GM19239 (cell line): ENCODE measurements around a stretch of chr11.

DNA sequence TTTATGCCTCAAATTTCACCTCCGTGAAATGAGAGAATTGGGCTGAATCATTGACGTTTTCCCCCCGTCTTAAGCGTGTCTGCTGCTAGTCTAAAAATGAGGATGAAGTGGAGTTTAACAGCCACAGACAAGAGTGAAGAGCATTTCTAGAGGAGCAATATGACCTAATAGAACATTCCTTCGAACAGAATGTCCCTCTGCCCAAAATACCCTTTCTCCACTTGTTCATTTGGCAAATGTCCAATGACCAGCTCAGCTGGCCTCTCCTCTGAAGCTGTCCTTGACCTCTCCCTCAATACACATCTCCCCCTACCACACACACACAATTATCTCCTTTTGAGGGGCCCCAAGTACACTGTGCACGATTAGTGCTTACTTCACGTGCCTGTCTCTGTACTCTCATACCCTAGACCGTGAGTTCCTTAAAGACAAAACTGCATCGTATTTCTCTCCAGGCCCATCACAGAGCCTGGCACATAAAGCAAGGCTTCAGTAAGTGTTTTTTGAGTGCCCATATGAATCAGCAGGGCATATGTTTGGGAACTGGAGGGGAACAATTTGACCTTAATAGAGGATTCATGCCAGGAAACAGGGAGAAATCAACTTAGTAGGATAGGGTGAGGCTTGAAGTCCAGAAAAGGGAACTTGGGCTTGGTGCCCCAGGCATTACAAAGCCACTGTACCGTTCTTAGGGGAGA lies 18.2 kb upstream of the NCAM1 start:
- RRBS, result no CpG with 5 or more reads among the region's 10 CpGs

- RRBS, result no CpG with 5 or more reads among the region's 8 CpGs
These were observed 110.2 kb upstream of the TTC12 start for GRCh38 chr11:113204238-113204480.

DNA sequence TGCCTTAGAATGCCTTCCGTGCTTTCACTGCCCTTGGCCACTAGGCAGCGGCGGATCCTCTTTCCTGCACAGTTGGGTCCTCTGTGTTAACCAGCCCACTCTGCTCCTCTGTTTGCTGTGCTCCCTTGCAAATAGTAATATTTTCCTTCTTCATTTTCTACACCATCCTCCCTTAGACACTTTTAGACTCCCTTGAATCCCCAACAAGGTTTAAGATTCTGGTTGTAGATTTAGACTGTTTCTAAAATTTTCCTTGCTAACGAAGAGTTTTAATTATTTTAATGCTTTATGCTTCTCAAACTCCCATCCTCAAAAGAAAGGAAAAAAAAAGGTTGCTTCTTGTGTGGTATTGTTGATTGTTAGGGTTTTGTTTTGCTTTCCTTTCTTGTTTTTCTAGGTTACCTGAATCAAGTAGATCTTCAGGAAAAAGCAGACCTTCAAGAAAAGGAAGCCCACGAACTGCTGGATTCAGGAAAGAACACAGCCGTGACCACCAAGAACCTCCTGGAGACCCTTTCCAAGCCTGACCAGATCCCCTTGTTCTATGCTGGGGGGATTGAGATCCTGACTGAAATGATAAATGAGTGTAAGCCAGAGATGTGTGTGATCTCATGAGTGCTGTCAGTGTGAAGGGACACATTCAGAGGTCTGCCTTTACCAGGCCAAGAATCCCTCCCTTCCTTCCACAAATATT lies 24.7 kb downstream of the TTC12 start:
- RRBS, result no CpG with 5 or more reads among the region's 6 CpGs

GRCh38 chr11:113828196-113828551 lies 47.2 kb downstream of the USP28 start:
- RRBS, result no CpG with 5 or more reads among the region's 1 CpG

DNA sequence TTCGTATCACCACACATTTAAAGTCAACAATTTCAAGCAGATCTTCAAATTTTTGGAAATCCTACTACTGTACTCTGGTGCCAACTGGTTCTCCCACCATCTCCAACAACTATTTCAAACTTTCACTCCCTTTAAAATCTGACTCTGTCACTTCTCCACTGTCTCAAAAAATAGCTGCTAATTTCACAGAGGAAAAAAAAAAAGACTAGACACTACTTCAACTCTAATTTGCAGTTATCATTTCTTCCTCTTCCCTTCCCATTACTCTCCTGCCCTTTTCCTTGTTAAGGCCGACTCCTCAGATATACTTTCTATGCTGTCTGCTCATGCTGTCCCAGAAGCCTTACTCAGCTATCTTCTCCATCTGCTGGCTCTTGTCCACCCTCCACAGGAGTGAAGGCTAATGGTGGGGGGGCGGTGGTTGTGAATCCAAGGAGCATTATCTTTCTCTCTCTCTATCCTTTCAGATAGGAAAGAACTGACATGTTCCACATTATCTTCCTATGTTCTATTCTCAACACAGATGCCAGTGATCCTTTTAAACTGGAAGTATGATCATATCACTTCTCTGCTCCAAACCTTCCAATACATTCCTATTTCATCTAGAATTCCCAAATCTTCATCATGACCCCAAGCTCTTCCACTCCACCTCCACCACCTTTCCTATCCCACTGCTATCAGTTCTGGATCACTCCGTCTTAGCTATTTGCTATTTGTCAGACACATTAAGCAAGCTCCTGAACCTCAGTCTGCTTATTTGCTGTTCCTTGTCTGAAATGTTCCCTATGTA lies 37.4 kb downstream of the USP28 start:
- RRBS, result no CpG with 5 or more reads among the region's 4 CpGs

DNA sequence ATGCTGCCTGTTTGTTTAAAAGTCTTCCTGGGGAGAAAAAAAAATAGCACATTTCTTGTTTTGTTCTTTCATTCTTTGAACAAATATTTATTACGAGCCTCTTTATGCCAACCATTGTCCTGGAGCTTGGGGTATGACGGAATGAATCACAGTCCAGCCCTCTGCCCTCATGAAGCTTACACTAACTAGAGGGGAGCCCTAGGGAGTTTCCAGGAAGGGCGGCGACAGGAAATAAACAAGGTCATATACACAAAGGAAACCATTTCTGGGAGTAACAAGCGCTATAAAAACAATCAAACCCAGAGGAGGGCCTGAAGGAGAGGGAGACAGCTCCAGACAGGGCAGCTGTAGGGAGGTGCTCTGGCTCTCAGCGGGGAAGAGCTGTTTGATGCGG lies 15.5 kb upstream of the ZBTB16 start:
- RRBS, result no CpG with 5 or more reads among the region's 7 CpGs

GRCh38 chr11:114057963-114058329 lies 1.6 kb upstream of the ZBTB16 start:
- RRBS, result no CpG with 5 or more reads among the region's 9 CpGs

GRCh38 chr11:114074499-114075152 lies 15.1 kb downstream of the ZBTB16 start:
- RRBS, result no CpG with 5 or more reads among the region's 20 CpGs

- RRBS, result no CpG with 5 or more reads among the region's 8 CpGs
These were observed 17.9 kb downstream of the ZBTB16 start for GRCh38 chr11:114077452-114077821.

- RRBS, result no CpG with 5 or more reads among the region's 8 CpGs
These were observed 40.1 kb downstream of the ZBTB16 start for GRCh38 chr11:114099325-114100346.

GRCh38 chr11:114116689-114117247 lies 57.3 kb downstream of the ZBTB16 start:
- RRBS, result no CpG with 5 or more reads among the region's 4 CpGs

DNA sequence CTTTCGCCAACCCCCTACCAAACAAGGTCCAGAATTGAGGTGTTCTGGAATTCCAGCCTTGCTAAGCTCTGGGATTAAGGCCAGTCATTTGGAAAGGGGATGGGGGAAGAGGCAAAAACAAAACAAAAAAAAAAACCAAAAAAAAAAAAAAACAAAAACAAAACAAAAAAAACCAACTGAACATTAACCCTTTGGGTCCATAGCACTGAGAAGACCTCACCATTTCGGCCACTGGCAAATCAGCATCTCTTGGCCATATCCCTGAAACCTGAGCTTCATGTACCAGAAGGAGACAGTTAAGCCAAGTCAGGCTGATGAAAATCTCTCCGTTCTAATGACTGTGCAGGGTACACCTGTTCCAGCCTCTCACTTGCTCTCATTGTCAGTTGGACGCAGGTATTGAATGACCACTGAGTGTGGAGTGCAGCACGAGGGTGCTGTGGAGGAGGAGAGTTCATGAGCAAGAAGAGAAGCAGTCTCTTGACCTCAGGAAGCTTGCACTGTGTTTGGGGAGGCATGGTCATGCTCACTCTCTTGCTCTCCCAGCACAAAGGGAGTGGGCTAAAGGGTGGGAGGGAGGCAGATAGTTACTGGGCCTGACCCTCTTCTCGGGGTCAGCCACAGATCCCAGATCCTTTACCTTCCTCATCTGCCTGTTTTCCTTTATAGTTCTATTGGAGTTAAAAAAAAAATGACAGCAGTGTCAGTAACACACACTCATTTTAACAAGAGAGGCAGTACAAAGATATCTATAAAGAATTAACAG lies 65.1 kb downstream of the ZBTB16 start:
- RRBS, result no CpG with 5 or more reads among the region's 6 CpGs

GRCh38 chr11:114155030-114155604 lies 95.6 kb downstream of the ZBTB16 start:
- RRBS, result 78% methylated on average over 9 of the region's 15 CpGs

- RRBS, result no CpG with 5 or more reads among the region's 6 CpGs
These were observed 117.1 kb upstream of the NNMT start for GRCh38 chr11:114178921-114179696.

GRCh38 chr11:114193716-114194733 lies 102.2 kb upstream of the NNMT start:
- RRBS, result no CpG with 5 or more reads among the region's 11 CpGs

DNA sequence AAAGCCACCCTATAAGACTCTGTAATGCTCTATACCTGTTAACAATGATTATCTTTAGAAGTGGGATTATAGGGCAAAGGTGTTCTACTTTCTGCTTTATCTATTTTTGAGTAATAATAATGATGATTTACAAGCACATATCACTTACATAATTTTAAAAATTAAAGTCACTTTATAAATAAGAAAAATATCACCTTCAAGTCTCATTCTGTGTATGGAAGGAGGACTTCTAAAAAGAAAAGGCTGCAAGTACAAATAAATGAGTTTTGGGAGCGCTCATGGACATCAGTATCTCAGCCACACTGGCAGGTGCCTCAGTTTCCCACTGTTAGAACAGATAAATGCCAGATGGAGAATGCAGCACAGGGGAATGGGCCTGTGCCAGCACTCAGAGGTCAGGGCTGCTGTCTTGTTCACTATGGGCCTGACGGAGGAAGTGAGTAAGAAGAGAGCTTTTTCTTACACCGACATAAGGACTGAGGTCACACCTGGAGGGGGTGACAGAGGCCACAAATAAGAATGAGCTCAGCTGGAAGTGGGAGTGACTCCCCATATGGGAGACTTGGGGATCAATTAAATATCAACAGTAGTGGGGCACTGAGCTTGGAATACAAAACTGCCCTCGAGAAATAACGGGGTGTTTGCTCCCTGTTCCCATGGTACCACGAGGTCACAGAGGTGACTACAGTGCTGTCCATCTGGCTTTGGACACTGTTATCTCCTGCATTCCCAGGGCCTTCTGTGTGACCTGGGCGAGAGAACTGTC lies 94.3 kb upstream of the NNMT start:
- RRBS, result no CpG with 5 or more reads among the region's 7 CpGs

GRCh38 chr11:114270853-114271328 lies 25.3 kb upstream of the NNMT start:
- RRBS, result no CpG with 5 or more reads among the region's 3 CpGs

DNA sequence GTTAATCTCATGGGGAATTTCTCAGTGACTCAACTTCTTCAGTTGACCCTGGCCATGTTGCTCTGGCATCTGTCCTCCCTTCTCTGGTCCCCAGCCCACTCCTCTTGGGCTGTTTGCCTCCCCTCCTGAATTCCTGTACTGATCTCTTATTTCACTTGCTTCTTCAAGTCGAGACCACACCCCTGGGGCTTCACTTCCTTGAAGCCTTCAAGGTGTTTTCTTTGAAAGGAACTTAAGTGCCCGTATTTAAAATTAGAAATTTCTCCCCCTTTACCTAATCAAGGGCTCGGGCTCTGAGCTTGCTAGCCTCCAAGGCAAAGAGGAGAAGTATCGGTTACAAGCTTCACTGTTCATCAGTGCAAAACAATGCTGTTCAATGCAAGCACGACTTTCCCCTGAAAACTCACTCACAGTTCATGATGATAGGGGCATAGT lies 23.8 kb downstream of the NNMT start:
- RRBS, result no CpG with 5 or more reads among the region's 5 CpGs

DNA sequence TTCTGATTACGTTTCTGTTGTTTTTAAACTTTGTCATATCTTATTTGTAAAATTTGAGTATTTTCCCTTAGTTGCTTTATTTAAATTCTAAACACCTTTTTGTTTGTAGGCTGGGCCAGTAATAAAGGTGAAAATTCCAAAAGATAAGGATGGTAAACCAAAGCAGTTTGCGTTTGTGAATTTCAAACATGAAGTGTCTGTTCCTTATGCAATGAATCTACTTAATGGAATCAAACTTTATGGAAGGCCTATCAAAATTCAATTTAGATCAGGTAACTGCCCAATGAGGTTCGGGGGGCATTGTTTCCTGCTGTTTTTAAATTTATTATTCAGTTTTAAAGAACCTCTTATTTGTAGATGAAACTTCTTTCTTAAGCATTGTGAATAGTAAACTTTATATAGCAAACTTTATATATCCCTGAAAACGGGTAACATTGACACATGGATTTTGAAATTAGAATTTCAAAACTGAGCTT lies 1.2 kb downstream of the RBM7 start:
- RRBS, result no CpG with 5 or more reads among the region's 4 CpGs

- RRBS, result 93% methylated on average over 3 of the region's 15 CpGs
These were observed 27.1 kb upstream of the NXPE2 start for GRCh38 chr11:114651214-114651705.